Epithelial cell of alveolus of lung (primary cell): ENCODE measurements around a stretch of chr15.

- RAMPAGE, long total RNA, result no peak
- RRBS, result no CpG with 5 or more reads among the region's 5 CpGs
These were observed 269.6 kb downstream of the SV2B start for GRCh38 chr15:91369746-91370019.

DNA sequence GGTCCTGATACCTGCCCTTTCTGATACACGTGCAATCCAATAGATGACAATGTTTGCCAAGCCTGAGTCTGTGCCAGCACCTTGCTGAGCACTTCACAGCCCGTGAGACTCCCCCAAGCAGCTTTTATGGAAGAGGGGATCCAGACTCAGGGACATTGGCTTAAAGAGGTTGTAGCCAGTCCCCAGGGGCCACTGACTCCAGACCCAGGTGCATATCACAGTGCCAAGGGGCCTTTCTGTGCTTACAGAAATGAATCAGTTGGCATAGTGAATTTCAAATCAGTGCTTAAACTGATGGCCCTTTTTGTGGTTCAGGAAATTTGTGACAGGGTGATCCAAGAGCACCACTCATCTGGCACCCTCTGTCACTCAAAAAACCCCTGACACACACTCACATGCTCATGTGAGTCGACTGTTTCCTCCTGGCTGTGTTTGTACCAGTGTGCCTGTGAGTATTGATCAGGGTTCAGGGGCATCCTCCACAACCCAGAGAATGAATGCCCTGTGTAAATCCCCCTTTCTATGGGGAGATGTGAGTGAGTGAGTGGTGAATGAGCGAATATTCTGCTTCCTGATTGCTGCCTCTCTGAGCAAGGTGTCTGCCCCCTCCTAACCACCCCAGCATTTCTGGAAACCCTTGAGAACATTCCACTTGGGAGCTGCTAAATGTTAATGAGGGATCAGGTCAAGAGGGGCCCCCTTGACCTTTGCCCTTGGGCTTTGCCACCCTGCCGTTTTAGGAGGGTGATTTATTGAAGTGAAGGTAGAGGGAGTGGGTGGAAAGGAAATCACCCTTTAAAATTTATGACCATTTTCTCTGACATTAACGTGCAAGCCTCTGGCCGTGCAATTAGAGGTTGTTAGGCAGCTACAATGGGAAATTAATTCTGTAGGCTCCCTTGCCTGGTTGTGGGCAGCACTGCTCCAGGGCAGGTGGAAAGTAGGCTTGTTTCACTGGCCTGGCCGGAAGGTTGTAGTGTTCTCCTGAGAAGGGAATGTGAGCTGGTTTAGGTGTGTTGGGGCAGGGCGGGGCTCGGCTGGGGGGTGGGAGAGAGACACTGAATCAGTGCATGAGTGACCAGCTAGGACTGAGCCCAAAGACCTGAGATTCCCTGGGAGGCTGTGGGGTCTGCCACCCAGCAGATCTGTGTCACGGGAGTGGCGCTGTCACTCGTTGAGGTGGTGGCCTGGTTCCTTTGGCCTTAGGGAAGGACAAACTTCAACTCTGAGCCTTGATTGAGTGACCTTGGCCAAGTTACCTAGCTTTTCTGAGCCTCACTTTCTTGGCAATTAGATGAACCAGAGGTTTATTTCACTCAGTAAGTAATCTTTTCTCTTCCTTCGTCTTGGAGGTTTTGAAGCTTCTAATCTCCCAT, 87.2 kb downstream of the SLCO3A1 start:
- RAMPAGE, long total RNA, result no peak
- RRBS, result no CpG with 5 or more reads among the region's 14 CpGs

- RAMPAGE, long total RNA, result no peak
- RRBS, result no CpG with 5 or more reads among the region's 10 CpGs
These were observed 153.6 kb downstream of the SLCO3A1 start for GRCh38 chr15:92006888-92007684.

GRCh38 chr15:92011692-92012193, 158.2 kb downstream of the SLCO3A1 start:
- RAMPAGE, long total RNA, result no peak
- RRBS, result no CpG with 5 or more reads among the region's 10 CpGs

GRCh38 chr15:92170119-92170408, 223.6 kb upstream of the ST8SIA2 start:
- RAMPAGE, long total RNA, result no peak
- RRBS, result no CpG with 5 or more reads among the region's 2 CpGs

DNA sequence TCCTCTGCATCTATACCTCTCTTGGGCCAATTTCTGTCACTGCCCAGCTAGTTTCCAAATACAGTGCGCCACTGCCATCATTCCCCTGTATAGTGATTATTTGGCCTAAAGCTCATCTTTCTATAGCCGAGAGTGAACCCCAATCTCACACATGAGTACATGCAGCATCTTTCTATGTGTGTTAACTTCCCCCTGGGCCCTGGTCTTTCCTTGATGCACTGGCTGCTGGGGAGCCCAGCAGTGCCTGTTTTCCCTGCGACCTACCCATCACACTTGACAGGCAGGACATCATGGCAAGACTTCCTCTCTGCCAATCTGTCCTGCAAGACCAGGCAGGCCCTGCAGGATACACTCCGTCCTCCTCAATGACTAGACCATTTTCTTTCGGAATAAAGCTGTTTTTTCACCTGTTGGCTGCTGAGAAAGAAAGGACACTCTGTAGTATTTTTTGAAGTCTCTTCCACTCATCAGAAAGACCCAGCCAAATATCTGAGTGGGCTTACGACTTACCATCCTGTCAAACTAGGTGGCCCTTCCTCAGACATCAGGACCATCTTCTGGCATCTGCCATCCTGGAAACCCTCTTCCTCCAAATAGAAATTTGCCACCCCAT, 47.5 kb downstream of the FAM174B start:
- RAMPAGE, long total RNA, result no peak
- RRBS, result no CpG with 5 or more reads among the region's 6 CpGs

DNA sequence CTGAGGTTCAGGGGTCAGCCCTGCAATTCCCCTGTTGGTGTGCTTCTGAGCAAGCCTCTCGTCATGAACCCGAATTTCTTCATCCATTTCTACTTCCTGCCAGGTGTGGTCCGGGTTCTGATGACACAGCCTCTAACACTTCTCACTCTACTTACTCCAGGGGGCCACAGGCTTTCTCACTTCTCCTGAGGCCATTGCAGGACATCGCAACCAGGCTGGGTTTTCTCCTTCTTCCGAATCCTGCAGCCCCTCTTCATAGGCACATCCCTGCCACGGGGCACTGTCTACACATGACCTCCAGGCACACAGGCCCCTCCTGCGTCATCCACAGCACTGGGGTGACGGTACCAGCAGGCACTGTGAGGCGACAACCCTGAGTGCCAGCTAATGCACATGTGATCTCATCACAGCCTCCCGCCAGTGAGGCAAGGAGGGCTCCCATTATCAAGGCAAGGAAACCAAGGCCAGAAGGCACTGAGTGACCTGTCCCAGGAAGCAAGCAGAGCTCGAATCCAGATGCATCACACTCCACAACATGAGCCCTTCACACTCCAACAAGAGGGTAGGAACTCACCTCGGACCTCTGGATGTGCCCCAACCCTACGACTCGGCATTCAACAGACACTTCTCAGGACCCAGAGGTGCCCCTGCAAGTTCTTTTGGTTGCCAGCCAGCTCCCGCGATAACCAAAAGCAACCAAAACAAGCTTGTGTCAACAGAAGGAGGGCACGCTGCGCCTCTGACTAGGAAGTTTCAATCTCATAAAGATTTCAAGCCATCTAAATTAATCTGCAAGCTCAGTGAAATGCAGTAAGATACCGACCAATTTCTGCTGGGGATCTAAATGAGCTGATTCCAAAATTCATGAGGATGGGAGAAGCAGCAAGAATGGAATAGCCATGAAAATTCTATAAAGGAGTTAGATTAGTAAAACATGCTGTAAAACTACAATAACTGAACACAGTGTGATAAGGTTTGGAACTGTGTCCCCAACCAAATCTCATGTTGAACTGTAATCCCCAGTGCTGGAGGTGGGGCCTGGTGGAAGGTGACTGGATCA, 16.7 kb downstream of the FAM174B start:
- RAMPAGE, long total RNA, result no peak
- RRBS, result no CpG with 5 or more reads among the region's 19 CpGs

- RAMPAGE, long total RNA, result no peak
- RRBS, result no CpG with 5 or more reads among the region's 14 CpGs
These were observed 11.2 kb upstream of the FAM174B start for GRCh38 chr15:92666632-92667391.

- RAMPAGE, long total RNA, result no peak
- RRBS, result no CpG with 5 or more reads among the region's 62 CpGs
These were observed 55.9 kb upstream of the FAM174B start for GRCh38 chr15:92711239-92712057.

DNA sequence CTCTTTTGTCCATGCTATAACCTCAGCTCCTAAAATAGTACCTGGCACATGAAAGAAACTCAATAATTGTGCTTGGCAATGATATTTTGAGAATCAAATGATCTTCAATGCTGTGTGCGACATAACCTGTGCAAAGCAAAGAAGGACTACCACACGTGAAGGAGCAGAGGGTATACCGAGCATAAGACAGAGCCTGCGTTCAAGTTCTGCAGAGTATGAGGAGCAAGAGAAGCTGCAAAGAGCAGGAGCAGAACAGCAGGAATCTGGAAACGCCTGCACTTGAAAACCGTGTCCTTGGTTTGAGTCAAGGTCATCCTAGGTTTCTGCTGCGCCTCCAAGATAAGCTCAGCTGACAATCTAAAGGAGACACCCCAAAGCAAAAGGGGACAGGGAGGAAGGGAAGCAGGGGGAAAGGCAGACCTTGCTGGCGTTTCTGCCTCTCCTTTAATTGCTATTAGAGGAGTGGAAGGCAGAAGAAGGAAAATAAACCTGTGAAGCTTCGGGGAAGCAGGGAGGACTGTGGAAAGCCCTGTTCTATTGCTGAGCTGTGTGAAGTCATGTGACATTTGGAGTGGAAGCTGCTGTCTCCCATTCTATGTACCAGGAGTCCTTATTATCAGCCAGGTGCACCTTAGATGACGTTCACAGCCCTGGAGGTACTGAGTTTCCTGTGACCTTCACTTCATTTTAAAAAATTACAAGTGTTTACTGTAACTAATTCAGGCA, 21.6 kb upstream of the CHD2 start:
- RAMPAGE, long total RNA, result no peak
- RRBS, result no CpG with 5 or more reads among the region's 10 CpGs

DNA sequence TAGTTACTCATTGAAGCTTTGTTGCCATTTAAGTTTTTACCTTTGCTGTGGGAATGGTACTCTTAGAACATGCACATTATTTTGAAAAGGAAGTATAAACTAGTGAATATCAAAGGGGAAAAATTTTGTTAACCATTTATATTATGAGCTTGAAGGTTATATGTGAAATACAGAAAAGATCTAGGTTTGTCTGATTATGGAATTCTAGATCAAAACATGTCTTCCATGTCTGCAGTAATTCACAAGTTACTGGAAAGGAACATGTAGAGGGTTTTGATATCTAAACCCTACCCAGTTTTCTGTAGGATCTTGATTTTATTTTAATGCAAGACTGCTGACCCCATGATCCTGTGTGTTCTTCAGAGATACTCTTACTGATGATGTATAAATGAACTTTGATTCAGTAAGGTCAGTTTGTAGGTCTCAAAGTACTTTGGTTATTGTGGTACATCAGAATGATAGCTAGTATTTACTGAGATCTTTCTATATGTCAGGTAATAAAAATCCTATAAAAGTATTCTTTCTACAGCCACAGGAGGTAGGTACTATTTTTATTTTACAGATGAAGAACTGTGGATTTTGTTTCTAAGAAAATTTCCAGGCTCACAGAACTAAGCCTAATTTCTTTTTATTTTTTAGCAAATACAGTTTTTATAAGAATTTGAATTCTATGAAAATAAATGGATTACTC, 4.8 kb upstream of the CHD2 start:
- RAMPAGE, long total RNA, result no peak

GRCh38 chr15:92900945-92901522, 910 bp downstream of the CHD2 start:
- RAMPAGE, long total RNA, result no peak
- RRBS, result no CpG with 5 or more reads among the region's 9 CpGs

DNA sequence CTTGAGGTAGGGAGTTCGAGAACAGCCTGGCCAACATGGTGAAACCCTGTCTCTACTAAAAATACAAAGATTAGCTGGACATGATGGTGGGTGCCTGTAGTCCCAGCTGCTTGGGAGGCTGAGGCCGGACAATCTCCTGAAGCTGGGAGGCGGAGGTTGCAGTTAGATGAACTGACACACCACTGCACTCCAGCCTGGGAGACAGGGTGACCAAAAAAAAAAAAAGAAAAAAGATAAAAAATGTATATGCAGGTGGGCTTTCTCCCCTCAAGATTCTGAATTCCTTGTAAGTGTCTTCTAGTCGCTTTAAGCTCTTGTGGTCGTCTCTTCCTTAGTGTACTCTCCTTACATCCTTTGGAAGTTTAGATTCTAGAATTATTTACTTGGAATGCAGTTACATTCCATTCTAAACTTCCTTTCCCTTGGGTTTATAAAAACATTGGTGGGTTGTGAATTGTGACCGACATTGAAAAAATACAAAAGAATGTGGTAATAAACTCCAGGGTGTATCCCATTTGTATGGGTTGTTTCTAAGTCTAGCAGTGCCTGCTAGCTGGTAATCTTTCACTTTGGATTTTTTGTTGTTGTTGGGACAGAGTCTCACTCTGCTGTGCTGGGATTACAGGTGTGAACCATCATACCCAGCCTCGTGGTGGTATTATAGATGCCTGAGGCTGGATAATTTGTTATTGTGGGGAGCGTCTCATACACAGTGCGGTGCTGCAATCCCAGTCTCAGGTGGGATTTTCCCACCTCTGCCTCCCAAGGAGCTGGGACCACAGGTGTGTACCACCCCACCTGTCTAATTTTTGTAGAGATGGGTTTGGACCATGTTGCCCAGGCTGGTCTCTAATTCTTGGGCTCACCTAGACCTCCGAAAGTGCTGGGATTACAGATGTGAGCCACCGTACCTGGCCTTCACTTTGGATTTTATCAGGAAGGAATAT, 9.0 kb downstream of the CHD2 start:
- RAMPAGE, long total RNA, result no peak
- RRBS, result no CpG with 5 or more reads among the region's 11 CpGs

DNA sequence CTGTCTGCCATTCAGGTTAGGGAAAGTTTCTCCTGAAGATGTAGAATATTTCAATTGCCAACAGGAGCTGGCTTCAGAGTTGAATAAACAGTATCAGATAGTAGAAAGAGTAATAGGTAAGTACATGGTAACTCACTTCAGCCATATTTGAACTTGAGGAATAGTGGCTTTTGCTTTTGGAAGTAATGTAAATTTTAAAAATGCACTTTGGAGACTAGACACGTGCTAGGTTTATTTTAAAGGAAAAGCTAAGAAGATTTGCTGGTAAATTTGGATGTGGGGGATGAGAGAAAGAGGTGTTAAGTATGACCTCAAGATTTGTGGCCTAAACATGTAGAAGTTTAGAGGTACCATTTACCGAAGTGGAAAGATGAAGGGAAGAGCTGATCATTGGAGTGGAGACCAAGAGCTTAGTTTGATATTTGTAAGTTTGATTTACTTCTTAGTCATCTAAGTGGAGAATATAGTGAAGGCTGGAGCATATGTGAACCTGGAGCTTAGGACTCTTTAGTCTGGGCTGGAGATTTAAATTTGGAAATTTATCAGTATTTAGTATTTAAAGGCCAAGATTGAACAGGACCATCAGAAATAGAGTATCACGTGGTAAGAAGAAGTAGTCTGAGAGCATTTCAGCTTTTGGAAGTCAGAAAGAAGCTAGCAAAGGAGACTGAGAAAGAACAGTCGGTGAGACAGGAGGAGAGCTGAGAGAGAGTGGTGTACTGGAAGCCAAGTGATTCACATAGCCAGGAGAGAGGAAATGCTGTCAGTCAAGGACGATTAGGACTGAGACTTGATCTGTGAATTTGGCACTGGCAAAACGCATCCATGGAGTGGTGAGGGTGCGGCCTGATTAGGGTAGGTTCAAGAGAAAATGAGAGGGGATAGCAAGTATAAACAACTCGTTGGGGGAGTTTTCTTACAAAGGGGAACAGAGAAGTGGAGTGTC, 44.5 kb downstream of the CHD2 start:
- RAMPAGE, long total RNA, result no peak
- RRBS, result no CpG with 5 or more reads among the region's 8 CpGs

- RAMPAGE, long total RNA, result no peak
- RRBS, result no CpG with 5 or more reads among the region's 8 CpGs
These were observed 92.4 kb downstream of the RGMA start for GRCh38 chr15:92996433-92997158.

- RAMPAGE, long total RNA, result no peak
- RRBS, result no CpG with 5 or more reads among the region's 5 CpGs
These were observed 91.8 kb downstream of the RGMA start for GRCh38 chr15:92997159-92997594.

DNA sequence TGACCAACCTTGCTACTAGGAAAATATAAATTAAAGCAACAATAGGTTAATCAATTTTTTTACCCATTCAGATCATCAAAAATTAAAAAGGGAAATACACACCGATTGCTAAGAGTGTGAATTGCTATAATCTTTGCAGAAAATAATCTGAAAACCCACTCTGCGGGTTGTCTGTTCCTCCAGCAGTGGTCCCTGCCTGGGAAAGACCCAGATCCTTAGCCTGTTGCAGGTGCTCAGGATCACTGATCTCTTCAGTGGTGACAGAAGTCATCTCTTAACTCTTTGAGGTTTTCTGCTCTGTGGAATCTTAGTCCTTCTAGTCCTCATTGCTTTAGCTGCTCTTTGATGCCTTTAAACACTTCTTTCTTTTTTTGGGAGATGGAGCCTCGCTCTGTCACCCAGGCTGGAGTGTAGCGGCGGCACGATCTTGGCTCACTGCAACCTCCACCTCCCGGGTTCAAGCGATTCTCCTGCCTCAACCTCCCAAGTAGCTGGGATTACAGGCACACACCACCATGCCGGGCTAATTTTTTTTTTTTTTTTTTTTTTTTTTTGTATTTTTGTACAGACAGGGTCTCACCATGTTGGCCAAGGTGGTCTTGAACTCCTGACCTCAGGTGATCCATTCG, 71.9 kb downstream of the RGMA start:
- RAMPAGE, long total RNA, result no peak
- RRBS, result no CpG with 5 or more reads among the region's 10 CpGs

- RAMPAGE, long total RNA, result no peak
- RRBS, result no CpG with 5 or more reads among the region's 7 CpGs
These were observed 17.1 kb downstream of the RGMA start for GRCh38 chr15:93071968-93072256.

GRCh38 chr15:93089598-93090349, 763 bp upstream of the RGMA start:
- RAMPAGE, long total RNA, result no peak
- RRBS, result no CpG with 5 or more reads among the region's 37 CpGs

GRCh38 chr15:93213274-93213749, 124.3 kb upstream of the RGMA start:
- RAMPAGE, long total RNA, result no peak
- RRBS, result no CpG with 5 or more reads among the region's 5 CpGs